Mucosa of descending colon (tissue), 1 donor: ENCODE measurements around a stretch of chr19.

GRCh38 chr19:4977829-4978419, 9.0 kb downstream of the KDM4B start:
- PRO-cap: unidirectional peak, minus-strand start at chr19:4978054

DNA sequence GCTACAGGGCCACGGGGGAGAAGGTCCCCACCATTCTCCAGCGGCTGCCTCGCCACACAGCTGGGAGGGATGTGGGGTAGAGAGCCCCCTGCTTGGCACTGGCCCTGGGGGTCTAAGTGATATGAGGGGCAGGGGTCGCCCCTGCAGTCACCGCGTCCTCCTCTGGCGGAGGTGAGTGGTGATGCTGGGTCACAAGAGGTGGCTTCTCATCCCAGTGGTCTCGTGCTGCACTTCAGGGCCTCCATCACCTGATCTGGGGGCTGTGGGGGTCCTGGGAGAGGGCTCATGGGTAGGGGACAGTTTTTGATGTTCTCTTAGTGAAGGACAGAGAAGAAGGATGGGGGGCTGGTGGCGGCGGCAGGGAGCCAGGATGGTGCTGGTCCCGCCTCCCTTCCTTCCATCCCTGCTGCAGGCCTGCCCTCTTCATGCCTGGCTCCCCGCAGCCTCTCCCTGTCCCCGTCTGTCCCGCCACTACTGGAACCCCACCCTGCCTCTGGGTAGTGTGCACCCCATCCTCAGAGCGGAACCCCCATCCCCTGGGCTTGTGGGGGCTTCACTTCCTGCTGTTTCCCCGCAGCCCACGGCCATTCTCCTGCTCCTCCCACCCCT, 36.9 kb downstream of the KDM4B start:
- PRO-cap: no peak

DNA sequence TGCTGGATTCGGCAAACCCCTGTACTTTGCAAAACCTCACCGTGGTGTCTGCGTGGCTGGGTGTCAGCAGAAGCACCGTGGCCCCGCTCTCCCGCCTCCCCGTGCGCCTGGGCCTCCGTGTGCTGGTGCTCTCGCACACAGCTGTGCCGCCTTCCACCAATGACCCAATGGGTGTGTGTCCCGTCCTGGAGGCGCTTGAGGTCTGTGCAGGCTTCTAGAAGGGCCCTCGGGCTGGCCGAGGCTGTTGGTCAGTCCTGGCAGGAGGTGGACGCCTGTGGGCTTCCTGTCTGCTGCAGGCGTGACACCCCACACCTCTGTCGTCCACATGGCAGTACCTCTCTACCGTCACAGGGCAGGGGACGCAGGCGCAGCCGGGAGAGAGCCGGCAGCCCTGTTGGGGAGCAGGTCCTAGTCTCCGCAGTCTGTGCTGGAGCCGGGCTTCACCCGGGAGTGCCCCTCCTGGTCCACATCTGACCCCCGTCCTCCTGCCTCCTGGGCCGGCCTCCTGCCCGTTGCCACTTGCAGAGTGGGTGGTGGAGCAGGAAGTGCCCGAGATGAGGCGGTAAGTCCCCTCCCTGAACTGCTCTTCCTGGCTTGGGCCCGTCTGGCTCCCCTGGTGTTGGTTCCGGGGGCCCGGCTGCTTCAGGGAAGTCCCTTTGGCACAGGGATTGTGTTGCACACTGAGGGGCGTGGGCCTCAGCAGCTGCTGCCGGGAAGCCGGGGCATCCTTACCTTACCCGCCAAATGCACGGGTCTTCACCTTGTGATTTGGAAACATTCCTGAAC, 105.9 kb downstream of the KDM4B start:
- PRO-cap: no peak

GRCh38 chr19:5088512-5089198, 119.7 kb downstream of the KDM4B start:
- PRO-cap: no peak

GRCh38 chr19:5126781-5127198, 157.9 kb downstream of the KDM4B start:
- PRO-cap: no peak

DNA sequence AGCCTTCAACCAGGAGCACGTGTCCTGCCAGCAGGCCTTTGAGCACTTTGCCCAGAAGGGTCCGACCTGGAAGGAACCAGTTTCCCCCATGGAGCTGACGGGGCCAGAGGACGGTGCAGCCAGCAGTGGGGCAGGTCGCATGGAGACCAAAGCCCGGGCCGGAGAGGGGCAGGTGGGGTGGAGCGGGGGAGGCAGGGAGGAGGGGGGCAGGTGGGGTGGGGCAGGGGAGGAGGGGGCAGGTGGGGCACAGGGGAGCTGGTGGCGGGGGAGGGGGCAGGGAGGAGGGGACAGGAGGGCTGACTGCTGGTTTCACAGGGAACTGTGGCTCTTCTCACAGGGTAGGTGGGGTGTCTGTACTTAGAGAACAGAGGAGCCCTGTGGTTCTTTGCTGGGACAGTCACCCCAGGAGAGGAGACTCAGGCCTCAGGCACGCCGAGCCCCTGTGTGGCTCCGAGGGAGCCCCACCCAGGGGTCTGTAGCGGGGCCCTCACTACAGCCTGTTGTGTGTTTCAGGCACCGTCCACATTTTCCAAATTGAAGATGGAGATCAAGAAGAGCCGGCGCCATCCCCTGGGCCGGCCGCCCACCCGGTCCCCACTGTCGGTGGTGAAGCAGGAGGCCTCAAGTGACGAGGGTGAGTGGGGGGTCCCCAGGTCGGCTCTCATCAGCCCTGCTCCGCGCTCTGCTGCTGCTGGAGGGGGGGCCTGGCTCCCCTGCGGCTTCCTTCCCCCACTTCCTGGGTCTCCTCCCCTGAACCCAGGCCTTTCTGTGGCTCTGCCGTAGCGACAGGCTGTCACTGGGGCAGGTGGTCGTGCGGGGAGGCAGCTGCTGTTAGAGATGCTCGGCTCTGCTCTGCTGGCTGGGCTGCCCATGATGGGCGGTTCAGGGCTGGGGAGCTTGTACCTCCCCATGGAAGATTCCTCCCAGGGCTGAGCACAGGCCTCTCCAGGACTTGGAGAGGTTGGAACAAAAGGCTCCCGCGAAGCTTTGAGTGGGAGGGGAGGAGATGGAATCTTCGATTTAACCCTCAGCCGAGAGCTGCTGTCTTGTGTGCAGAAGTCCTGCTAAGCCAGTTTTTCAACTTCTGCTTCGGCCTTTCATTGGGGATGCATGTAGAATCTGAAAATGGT, 162.8 kb downstream of the KDM4B start:
- PRO-cap: no peak

- PRO-cap: no peak
These were observed 18.5 kb downstream of the PTPRS start for GRCh38 chr19:5322031-5322657.

- PRO-cap: no peak
These were observed 37.0 kb downstream of the SAFB2 start for GRCh38 chr19:5585298-5586303.

GRCh38 chr19:5588419-5588953, 34.1 kb downstream of the SAFB2 start:
- PRO-cap: no peak

- PRO-cap: unidirectional peak, plus-strand start at chr19:5621488
These were observed 871 bp downstream of the SAFB2 start for GRCh38 chr19:5621324-5622486.

- PRO-cap: no peak
These were observed 2.9 kb downstream of the SAFB start for GRCh38 chr19:5625497-5626507.

- PRO-cap: no peak
These were observed 27.3 kb downstream of the MICOS13 start for GRCh38 chr19:5652865-5653597.

GRCh38 chr19:5718989-5720038, 632 bp downstream of the LONP1 start:
- PRO-cap: no peak

DNA sequence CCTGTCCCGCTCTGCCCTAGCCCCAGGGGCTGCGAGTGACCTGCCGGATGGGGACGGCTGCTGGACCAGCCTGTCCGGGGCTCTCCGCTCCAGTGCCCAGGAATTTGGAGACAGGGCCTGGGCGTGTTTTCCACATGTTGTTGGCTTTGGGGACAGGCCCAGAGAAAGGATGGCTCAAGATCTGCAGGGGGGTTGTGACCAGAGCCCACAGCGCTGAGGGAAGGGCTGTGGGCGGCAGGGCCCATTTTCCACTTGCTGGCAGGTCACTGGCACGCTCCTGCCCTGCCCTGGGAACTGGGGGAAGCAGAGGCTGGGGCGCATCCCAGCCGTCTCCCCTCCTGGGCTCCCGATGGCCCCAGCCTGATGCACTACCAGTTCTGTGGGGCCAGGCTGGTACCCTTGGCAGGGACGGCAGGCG, 9.4 kb downstream of the NDUFA11 start:
- PRO-cap: no peak

GRCh38 chr19:5966056-5966775, 11.7 kb downstream of the RANBP3 start:
- PRO-cap: no peak

DNA sequence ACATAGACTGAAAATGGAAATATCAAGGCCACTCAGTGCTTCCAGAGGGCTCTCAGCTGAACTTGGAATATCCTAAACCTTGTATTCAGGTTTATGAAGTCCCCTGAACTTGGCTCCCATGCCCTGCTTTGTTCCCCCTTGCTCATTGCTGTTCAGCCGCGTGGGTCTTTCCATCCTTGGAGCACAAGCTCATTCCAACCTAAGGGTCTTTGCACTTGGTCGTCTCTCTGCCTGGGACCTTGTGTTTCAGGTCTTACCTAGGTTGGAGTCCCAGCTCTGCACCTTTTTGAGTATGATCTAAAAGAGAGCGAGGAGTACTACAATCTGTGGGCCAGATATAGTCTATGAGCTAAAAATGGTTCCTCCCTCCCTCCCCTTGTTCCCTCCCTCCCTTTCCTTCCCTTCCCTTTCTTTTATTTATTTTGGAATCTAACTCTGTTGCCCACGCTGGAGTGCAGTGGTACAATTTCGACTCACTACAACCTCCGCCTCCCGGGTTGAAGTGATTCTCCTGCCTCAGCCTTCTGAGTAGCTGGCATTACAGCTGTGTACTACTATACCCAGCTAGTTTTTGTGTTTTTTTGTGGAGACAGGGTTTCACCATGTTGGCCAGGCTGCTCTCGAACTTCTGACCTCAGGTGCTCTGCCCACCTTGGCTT, 1.7 kb upstream of the RANBP3 start:
- PRO-cap: no peak

DNA sequence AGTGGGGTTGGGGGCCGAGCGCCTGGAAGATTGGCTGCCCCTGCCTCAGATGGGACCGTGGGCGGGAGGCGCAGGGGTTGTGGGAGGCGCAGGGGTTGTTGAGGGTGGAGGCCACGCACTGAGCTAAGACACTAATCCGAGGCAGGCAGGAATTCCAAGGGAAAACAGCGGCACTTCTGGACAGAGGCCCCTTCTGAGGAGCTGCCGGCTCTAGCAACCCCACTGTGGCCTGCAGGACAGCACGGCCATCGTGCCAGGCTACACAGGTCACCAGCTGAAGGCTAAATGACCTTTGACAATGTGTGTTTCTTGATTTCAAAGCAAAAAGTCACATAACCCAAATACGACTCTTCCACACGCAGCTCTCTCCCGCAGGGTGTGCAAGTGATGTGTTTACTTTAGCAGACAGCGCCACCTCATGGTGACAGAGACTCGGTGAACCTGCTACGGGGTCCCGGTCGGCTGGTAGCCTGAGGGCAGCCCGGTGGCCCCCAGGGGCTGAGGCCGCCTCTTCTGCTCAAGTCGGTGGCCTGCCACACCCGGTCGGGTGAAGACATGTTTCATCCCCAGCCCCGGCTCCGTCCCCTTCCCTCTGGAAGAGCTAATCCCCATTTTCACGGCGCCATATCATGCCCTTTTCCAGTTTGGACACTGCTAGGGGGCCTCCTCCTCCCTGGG, 44.3 kb upstream of the RANBP3 start:
- PRO-cap: no peak

DNA sequence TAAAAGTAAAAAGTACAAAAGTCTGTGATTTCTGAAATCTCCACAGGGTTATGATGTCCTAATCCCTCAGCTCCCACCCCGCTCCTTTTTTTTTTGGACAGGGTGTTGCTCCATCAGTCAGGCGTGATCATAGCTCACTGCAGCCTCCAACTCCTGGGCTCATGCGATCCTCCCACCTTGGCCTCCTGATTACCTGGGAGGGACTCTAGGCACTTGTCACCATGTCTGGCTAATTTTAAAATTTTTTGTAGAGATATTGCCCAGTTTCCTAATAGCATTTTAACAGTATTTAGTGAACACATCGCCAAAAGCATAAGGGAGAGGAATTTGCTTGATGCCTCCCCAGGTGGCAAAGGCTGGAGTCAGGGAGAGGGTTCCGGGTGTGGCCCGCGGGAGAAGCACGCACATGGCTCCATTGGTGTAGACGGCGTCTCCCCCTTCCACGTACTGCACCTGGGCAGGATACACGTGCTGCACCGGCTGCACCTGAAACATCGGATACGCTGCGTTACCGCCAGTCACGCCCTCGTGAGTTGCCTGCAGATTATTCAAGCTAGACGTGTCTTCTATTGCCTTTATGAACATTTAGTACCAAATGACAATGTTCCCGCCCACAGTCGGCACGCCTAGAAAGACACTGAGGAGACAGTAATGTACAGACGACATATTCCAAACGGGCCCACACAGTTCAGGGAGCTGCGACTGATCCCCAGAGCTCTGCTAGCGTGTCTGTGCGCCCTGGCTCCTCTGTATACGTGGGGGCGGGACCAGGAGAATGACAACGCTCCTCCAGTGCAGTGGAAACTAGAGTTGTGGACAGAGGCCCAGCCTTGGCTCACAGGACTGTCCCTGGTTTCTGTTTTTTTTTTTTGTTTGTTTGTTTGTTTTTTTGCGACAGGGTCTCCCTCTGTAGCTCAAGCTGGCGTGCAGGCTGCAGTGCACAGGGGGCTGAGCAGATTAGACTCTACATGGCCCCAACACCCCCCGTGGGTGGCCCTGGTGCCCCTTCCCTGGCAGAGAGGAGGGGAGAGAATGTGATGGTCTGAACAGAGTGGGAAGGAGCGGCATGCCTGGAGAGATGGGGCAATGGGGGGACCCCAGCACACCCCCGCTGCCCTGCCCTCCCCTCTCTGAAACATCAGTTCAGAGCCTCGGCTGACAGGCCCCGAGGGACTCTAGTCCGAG, 64.1 kb upstream of the RANBP3 start:
- PRO-cap: no peak

- PRO-cap: bidirectional peak, plus-strand start at chr19:6056589, minus-strand start at chr19:6056493
These were observed 54.1 kb downstream of the RFX2 start for GRCh38 chr19:6056159-6056721.

DNA sequence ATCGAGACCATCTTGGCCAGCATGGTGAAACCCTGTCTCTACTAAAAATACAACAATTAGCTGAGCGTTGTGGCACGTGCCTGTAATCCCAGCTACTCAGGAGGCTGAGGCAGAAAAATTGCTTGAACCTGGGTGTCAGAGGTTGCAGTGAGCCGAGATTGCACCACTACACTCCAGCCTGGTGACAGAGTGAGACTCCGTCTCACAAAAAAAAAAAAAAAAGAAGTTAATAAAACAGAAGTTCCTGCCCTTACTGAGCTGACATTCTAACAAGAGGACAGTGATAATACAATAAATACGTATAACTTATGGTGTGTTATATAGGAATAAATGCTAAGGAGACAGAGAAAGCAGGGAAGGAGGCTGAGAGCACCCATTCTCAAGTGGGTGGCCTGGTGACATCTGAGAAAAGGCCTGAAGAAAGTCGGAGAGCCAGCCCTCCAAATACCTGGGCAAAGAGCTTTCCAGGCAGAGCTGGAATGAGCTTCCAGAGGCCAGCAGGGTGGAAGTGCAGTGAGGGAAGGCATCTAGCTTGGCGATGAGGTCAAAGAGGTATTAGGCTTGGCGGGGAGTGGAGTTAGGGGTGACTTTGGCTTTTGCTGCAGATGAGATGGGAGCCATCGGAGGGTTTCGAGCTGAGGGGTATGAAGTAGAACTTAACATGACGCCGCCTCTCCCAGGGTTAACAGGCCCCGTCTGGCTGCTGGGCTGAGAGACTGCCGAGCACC, 5.2 kb downstream of the RFX2 start:
- PRO-cap: no peak